Measurements from ENCODE around the genes OR9A2, PIP and CASP2.

DNA sequence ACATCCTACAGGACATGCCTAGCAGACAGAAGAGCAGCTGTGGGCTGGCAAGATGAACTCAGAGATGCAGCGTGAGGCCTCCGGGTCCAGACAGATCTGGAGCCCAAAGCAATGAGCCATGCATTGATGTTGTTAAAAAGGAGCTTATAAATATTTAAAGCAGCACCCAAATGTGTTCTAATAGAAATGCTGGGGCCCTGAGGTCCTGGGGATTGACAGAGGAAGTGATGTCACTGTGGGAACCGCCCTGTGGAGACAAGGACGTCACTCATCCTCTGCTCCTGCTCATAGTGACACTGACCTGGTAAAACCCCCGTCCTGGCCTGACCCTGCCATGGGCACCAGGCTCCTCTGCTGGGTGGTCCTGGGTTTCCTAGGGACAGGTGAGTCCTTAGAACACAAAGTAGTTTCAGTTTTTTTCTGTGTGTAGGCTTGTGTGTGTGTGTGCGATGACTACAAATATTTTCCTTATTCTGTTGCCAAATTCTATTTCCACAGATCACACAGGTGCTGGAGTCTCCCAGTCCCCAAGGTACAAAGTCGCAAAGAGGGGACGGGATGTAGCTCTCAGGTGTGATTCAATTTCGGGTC is 197.1 kb upstream of the PRSS58 start:
- PRO-cap = no peak

DNA sequence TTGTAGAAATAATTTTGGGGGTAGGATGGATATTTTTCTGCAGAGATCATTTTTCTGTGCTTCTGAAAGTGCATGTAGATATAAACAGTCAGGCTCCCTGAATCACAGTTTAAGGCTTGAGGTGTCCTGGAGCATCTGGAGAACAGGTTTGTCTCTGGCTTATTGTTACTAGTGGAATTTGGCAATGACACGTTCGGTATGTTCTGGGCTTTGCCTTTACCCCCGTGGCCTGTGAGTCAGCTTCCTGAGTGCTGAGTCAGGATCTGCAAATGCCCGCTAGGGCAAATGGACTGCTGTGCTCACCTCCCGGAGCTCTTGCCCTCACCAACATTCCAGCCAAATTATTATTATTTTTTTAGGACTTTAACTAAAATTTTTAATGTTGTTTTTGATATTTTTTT is 192.6 kb upstream of the PRSS1 start:
- PRO-cap = no peak

GRCh38 chr7:142615906-142616653 is 133.2 kb upstream of the PRSS1 start:
- PRO-cap = no peak

DNA sequence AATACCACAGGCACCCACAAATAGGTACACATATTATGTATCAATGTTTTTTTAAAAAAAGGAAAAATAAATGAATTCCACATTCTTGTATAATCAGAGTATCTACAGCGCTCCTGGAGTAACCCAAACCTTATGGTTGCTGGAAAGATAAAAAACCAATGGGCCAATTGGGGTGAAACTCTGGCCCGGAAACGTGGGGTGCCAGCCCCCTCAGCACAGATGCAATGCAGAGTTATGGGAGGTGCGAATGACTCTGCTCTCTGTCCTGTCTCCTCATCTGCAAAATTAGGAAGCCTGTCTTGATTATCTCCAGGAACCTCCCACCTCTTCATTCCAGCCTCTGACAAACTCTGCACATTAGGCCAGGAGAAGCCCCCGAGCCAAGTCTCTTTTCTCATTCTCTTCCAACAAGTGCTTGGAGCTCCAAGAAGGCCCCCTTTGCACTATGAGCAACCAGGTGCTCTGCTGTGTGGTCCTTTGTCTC is 130.6 kb upstream of the PRSS1 start:
- PRO-cap = no peak

DNA sequence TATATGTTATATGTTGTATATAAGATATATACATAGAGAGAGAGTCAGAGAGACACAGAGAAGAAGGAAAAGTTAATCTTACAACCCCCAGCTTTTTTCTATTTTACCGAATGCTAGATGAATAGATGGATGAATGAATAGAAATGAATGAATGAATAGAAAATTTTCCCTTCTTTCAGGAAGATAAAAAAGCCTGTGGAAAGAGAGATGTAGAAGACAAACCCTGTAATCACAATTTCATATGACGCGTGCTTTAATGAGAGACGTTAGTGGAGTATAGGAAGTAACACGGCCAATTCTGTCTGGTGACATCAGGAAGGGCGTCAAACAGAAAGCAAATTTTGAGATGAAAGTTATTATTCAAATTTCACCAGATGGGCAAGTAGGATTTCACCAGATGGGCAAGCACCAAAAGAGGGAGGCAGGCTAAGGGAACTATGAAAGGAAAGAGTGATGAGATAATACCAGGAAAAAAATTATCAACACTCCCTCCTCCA is 128.9 kb upstream of the PRSS1 start:
- PRO-cap = no peak

- PRO-cap = no peak
These were observed 112.7 kb upstream of the PRSS1 start for GRCh38 chr7:142636476-142637143.

GRCh38 chr7:142641407-142641978 is 107.8 kb upstream of the PRSS1 start:
- PRO-cap = no peak

DNA sequence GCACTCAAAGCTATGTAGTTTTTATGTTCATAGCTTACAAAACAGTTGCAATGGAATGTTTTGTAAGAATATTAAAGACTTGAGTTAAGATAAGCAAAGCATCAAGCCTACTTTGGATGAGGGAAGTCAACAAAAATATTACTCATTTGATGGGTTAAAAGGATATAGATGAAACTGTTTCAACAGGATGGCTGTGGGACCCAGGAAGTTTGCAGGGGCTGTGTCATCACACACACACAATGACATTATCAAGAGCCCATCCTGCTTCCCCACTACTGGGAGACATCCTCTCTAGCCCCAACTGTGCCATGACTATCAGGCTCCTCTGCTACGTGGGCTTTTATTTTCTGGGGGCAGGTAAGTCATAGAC is 78.8 kb upstream of the PRSS1 start:
- PRO-cap = no peak

DNA sequence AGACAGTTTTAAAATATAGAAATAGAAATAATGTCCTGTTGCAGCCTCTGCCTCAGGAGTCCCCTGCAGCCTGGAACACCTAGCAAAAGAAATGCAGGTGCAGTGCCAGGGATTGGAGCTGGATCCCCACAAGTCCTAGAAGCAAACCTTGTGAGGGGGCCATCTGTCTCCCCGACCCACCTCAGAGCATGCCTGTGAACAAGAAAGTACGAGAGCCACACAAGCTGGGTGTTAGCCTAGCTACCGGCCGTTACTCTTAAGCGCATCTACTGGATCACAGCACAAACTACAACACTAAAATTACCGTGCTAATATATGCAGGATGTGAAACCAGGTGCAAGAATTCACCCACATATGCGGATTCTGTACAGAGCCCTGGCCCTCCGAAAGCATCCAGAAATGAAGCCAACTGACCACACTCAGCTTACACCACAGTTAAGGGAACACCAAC is 16.1 kb upstream of the PRSS1 start:
- PRO-cap = no peak

DNA sequence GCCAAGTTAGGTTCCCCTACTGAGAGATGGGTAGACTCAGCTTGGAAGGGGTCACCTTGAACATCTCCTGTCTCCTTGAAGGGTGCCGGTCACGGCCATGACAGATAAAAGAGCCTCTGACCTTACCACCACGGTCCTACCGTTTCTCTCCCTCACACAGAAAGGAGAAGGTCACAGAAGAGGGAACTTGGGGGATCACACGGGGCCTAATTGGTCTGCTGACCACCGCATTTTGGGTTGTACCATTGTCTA is 17.0 kb downstream of the PRSS2 start:
- PRO-cap = no peak

DNA sequence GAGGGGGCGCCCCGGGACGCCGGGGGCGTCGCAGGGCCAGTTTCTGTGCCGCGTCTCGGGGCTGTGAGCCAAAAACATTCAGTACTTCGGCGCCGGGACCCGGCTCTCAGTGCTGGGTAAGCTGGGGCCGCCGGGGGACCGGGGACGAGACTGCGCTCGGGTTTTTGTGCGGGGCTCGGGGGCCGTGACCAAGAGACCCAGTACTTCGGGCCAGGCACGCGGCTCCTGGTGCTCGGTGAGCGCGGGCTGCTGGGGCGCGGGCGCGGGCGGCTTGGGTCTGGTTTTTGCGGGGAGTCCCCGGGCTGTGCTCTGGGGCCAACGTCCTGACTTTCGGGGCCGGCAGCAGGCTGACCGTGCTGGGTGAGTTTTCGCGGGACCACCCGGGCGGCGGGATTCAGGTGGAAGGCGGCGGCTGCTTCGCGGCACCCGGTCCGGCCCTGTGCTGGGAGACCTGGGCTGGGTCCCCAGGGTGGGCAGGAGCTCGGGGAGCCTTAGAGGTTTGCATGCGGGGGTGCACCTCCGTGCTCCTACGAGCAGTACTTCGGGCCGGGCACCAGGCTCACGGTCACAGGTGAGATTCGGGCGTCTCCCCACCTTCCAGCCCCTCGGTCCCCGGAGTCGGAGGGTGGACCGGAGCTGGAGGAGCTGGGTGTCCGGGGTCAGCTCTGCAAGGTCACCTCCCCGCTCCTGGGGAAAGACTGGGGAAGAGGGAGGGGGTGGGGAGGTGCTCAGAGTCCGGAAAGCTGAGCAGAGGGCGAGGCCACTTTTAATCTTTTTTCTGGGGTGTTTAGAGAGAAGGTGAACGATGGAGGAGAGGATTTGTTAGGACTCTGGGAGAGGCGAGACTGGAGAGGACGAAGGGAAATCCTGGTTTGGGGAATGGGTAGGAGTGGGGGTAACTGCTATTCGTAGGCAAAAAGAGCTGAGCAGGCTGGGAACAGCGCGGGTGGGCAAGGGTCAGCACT is 26.4 kb downstream of the PRSS2 start:
- PRO-cap = unidirectional peak, plus-strand start at position 109 of the sequence

DNA sequence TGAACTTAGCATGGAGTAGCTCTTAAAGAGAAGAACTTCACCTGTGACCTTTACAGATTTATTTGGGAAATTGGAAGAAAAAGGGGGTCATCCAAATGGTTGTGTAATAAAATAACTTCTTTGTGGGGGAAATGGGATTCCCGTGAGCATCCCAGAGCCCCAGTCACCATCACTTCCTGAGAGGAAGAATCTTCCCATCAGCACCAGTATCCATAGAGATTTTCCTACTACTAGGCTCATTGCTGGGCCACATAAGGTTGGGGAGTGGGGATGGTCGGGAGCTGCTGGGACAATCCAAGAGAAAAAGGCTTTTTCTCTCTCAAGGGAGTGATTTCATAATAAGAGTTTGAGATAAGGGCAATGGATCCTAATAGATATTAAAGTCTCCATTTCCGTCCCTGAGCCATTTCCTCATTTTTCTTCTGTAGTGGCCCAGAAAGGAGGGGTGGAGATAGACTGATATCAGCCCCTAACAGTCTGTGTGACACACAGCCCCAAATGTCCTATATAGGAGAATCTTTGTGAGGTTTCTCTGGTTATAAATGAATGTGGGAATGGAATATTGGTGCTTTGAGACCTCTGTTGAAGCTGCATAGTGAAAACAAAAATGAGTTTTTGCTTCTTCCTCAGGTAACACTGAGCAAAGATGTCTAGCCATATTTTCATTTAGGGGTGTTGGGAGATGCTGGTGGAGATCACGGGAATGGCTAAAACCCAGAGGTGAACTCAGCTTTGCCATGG is 35.2 kb downstream of the PRSS2 start:
- PRO-cap = no peak

GRCh38 chr7:142944383-142945039 is 5.2 kb downstream of the LLCFC1 start:
- PRO-cap = no peak

DNA sequence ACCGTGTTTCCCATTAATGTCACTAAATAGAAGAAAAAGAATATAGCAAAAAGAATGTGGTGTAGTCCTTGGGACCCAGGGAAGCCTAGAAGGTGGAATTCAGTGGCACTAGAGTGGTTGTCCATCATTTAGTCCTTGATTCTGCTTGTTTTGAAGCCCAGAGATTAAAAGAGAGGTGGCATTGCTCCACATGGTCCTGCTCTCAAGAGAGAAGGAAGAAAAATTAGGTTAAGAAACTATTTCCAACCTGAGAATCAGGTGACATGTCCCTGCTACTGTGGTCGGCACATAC is at the start of gene OR9A2:
Gene OR9A2, minus strand, starts transcription at position 128 of the 292 bp plus-strand sequence.
- PRO-cap = no peak

DNA sequence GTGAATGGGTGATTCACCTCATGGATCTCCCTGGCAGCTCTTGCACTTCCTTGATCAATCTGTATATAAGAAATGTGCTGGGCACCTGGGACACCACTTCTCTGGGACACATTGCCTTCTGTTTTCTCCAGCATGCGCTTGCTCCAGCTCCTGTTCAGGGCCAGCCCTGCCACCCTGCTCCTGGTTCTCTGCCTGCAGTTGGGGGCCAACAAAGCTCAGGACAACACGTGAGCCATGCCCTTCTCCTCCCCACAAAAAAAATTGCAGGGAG is at the start of gene PIP:
Gene PIP, plus strand, starts transcription at position 93 of the 271 bp plus-strand sequence.
- PRO-cap = no peak

GRCh38 chr7:143172397-143172797 is 10.8 kb upstream of the TAS2R39 start:
- PRO-cap = no peak

DNA sequence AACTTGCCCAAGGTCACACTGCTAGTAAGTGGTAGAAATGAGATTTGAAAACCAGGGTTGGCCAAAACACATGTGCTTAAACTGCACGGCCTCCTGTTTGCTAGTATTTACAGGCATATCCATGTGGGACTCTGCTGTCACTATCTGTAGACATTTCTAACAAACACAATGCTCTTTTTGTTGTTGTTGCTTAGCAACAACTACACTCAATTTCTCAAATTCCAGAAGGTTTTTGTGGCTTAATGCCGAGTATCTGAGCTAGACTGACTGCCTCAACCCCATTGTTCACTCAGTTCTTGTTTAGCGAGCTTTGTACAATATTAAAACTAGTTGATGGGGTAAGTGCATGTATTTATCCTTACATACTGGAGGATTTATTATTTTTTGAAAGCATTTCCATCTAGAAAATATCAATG is 5.4 kb upstream of the TMEM139 start:
- PRO-cap = no peak

DNA sequence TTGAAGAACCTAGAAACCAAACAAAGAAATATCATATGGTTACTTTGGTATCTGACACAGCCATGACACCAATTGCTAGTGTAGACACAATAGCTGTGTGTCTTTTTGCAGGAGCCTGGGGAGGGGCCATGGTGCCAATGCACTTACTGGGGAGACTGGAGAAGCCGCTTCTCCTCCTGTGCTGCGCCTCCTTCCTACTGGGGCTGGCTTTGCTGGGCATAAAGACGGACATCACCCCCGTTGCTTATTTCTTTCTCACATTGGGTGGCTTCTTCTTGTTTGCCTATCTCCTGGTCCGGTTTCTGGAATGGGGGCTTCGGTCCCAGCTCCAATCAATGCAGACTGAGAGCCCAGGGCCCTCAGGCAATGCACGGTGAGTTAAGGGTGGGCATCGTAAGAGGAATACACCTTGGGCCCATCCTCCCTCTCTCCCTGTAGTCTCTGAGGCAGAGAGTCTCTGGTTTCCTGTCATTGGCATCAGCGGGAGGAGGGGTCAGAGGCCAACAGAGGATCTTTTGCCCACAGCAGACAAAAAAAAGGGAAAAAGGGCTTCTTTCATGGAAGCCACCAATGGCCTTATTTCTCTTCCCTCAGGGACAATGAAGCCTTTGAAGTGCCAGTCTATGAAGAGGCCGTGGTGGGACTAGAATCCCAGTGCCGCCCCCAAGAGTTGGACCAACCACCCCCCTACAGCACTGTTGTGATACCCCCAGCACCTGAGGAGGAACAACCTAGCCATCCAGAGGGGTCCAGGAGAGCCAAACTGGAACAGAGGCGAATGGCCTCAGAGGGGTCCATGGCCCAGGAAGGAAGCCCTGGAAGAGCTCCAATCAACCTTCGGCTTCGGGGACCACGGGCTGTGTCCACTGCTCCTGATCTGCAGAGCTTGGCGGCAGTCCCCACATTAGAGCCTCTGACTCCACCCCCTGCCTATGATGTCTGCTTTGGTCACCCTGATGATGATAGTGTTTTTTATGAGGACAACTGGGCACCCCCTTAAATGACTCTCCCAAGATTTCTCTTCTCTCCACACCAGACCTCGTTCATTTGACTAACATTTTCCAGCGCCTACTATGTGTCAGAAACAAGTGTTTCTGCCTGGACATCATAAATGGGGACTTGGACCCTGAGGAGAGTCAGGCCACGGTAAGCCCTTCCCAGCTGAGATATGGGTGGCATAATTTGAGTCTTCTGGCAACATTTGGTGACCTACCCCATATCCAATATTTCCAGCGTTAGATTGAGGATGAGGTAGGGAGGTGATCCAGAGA is 1.5 kb downstream of the TMEM139 start:
- PRO-cap = no peak

- PRO-cap = bidirectional peak, plus-strand start at chr7:143288445, minus-strand start at chr7:143288007
These were observed at the start of gene CASP2 for GRCh38 chr7:143288132-143288497. Gene CASP2 (plus strand): TSS chr7:143288351.

DNA sequence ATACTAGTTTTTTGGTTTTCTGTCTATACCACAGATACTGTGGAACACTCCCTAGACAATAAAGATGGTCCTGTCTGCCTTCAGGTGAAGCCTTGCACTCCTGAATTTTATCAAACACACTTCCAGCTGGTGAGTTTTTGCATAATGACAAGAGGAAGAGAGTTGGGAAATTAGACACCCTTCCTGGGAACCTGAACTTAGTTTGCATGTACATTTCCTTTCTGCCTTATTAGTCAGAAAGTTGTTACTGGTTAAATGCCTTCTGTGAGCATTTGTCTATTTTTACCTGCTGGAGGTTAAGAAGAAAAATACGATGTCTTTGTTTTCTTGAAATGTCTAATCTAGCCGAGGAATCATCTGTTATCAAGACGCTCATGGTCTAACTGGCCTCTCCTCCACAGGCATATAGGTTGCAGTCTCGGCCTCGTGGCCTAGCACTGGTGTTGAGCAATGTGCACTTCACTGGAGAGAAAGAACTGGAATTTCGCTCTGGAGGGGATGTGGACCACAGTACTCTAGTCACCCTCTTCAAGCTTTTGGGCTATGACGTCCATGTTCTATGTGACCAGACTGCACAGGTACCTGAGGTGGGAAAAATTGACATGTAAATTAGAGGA is 6.2 kb downstream of the CASP2 start:
- PRO-cap = no peak

Measured in right common carotid artery plus branches (tissue), 1 donor.